ENCODE measurements around a stretch of chr12.

- PRO-cap, result bidirectional peak, plus-strand start at chr12:27710358, minus-strand start at chr12:27710228
Measured at GRCh38 chr12:27709825-27710619, 610 bp upstream of the MRPS35 start.

DNA sequence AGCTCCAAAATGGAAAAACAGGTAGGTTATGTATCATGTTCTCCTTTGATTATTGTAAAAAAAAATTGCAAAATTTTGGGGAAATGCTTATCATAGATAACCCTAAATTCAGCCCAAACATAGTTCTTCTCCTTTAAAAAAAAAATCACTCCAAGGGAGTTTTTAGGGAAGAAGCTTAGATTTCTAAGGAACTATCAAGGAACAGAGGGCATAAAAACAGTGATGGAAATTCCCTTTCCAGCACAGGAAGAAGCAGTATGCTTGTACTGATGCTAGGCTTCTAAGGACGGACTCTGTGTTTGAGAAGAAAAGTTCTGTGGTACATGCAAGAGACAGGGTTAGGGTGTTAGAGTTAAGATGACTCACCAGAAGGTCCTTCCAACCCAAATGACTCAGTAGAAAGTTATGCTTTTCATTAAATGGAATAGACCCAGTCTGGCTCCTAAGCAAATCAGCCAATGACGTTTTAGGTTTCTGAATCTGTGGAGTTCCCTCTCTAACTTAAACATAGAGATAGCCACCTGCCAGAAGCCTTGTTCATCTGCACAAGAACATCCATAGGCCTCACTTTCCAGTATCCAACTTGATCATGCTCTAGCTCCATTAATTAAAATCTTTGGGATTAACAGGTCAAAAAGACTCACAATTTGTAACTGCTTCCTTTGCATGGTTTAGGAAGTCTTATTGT, 5.7 kb downstream of the PTHLH start:
- PRO-cap, result no peak

GRCh38 chr12:28191064-28191550, 851 bp downstream of the CCDC91 start:
- PRO-cap, result bidirectional peak, plus-strand start at chr12:28191228, minus-strand start at chr12:28191212; bidirectional peak, plus-strand start at chr12:28191373, minus-strand start at chr12:28191366

DNA sequence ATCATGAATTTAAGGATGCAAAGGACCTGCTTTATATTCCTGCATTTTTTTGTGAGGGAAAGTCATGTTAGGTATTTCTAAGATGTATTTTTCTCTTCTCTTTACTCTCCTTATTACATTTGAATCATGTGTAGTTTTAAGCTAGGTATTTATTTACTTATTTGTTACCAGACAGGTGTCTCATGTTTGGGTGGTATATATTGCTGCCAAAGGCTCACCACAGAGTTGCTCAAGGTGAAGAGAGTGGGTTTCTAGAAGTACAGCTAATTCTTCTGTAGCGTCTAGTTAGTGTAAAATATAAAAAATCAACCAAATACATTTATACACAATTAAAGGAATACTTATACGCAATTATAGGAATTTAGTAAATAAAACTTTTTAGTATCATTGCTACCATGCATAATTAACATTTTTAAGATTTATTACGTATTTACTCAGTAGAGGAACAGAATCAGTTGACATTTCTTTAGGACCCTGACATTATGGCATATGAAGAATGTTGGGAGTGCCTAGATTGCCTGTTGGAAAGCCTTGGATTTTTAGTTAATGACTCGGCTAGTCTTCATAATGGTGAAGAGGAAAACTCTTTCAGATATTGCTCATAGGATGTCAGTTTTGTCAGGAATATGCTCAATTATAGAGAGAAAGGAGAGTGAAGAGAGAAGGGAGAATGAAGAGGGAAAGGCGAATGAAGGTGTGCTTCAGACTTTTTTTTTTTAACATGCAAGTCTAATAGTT, 14.4 kb downstream of the CCDC91 start:
- PRO-cap, result no peak

GRCh38 chr12:28323410-28324215, 133.4 kb downstream of the CCDC91 start:
- PRO-cap, result no peak

DNA sequence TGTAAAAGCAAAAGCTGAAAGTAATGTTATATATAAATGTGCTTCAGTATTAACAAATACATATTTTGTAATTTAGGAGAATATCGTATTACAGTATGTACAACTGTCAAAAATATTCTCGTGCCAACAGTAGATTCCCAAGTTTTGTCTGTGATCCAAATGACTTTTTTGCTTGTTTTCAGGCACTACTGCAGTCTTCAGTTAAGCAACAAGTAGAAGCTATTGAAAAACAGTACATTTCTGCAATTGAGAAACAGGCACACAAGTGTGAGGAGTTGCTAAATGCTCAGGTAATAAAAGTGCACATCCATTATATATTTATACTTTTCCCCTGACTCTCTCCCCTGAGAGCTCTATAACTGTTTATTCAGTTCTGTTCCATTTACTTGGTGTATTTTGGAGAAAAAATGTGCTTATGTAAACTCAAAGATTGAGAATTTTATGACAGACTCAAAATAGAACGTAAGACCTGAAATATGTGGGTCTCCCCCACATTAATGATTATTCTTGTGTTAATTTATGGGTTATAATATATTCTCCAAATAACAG, 200.9 kb downstream of the CCDC91 start:
- PRO-cap, result no peak

- PRO-cap, result no peak
Measured at GRCh38 chr12:29439375-29439974, 58.0 kb downstream of the OVCH1 start.

GRCh38 chr12:30634042-30634407, 61.6 kb downstream of the IPO8 start:
- PRO-cap, result no peak

GRCh38 chr12:30694447-30694861, 1.2 kb downstream of the IPO8 start:
- PRO-cap, result no peak

GRCh38 chr12:30794827-30795084, 40.0 kb upstream of the CAPRIN2 start:
- PRO-cap, result no peak

- PRO-cap, result unidirectional peak, plus-strand start at chr12:30877670
Measured at GRCh38 chr12:30877392-30877932, 49.1 kb upstream of the TSPAN11 start.

DNA sequence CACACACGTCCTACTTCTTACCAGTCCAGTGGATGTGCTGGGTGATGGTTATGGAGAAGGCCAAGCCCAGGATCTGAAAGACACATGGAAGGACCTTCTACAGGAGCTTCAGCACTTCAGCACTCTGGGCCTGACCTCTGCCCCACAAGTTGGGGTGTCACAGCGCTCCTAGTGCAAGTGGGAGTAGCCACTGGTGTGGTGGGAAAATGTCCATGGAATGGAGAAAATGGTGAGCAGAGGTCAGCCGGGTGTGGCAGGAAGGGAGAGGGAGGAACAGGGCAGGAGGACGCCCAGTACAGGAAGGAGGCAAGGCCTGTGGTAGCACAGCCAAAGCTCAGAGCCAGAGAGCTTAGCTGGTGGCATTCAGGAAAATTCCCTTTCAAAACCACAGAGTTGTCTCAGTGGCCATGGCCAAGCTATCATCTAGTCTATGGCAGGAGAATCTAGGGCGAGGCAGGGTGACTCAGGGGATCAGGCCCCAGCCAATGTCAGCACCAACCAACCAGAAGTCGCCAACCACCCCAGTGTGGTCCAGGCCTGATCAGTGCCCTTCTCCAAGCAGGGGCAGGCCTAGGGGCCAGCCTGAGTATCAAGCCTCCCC, 67.8 kb upstream of the DDX11 start:
- PRO-cap, result no peak

DNA sequence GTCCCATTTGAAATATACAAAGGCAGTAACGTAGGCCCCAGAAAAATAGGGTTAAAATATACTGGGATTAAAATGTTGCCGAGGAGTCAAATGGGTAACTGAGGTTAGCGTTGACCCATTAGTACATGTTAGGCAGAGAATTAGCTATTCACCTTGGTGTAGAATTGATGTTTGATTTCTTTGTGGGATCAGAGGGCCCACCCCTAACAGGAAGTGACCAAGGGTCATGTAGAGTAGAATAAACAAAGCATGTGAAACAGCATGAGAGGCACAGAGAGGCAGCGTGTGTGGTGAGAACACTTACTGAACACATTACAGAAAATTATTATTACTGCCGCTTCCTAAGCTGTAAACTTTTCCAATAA, 29.4 kb upstream of the SINHCAF start:
- PRO-cap, result no peak

DNA sequence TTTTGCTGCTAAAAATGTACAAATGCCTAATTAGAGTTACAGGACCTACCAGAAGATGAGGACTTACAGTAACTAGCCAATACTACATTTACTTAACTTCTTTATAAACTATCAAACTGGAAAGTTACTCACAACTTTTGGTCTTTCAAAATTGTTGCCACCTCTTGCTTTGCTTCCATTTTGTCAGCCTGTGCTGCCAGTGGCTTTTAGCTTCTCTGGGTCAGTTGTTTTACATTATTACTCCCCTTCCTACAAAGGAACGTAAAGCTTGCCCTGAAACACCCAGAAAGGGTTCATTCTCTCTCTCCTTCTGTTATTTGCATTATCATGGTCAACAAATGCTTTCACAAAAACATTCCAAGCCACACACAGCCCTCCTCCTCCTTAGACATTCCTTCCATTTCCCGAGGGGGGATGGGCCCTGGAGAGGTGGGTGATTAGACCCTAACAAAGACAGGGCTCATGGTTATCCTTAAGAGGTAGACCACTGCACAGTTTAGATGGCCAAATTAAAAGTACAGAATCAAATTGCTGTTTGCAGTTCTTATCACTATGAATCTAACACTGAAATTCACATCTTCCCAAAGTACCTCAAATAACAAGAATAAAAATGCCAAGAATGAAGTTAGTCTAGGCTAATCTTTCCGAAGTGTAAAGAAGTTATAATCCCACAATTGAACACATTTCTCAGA, 60.4 kb upstream of the SINHCAF start:
- PRO-cap, result no peak

DNA sequence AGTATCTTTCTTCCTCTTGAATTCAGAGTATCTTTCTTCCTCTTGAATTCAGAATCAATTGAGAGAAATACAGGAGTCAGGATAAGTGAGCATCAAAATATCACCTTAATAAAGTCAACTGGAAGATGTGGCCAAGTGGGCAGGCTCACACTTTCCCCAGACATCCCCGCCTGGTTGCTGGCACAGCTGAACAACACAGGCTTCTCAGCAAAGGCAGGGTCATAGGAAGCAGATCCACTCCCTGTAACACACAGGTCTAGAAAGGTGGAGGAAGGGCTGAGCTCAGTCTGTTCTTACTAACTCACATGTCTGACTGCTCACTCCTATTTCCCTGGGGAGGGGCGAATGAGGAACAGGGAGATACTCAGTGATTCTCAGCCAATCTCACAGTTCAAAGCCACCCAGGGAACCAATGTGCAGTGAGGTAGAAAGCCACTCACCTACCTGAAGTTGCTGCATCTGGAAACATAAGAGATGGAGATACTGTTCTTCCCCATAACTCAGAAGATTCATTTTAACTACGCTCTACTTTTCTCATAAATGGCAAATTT, 18.2 kb downstream of the H3-5 start:
- PRO-cap, result no peak

- PRO-cap, result no peak
Measured at GRCh38 chr12:31806905-31807523, 14.9 kb upstream of the H3-5 start.

DNA sequence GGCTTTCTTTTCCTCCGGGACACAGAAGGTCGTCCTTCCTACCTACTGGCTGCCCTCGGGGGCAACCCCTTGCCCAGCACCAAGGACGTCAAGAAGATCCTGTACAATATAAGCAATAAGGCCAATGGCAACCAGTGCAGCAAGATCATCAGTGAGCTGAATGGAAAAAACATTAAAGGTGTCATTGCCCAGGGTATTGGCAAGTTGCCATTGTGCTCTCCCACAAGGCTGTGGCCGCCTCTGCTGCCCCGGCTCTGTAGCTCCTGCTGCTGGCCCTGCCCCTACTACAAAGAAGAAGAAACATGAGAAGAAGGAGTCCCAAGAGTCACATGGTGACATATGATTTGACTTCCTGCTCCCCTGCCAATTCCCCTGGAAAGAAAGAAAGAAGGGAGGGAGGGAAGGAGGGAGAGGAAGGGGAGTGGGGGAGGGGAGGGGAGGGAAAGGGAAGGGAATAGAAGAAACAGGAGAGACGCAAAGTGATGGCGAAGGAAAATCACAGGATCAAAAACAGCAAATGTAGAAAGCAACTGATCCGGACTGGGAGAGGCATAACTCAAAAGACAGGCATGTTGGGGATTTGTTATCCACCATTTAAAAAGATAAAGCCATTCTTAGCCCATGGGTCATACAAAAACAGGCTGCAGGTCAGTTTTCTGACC, 61.3 kb upstream of the RESF1 start:
- PRO-cap, result bidirectional peak, plus-strand start at position 440 of the sequence, minus-strand start at position 153 of the sequence

DNA sequence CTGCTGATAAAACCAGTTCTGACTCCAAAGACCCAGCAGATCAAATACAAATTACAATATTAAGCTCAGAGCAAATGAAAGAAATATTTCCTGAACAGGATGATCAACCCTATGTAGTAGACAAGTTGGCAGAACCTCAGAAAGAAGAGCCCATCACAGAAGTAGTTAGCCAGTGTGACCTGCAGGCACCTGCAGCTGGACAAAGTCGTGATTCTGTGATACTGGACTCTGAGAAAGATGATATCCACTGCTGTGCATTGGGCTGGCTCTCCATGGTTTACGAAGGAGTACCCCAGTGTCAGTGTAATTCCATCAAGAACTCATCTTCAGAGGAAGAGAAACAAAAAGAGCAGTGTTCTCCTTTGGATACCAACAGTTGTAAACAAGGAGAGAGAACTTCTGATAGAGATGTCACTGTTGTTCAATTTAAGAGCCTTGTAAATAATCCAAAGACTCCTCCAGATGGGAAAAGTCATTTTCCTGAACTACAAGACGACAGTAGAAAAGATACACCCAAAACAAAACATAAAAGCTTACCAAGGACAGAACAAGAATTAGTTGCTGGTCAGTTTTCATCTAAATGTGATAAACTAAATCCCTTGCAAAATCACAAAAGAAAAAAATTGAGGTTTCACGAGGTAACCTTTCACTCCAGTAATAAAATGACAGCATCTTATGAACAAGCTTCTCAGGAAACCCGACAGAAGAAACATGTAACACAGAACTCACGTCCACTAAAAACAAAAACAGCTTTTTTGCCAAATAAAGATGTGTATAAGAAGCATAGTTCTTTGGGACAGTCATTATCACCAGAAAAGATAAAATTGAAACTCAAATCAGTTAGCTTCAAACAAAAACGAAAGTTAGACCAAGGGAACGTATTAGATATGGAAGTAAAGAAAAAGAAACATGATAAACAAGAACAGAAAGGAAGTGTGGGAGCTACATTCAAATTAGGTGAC, 25.3 kb downstream of the RESF1 start:
- PRO-cap, result no peak

DNA sequence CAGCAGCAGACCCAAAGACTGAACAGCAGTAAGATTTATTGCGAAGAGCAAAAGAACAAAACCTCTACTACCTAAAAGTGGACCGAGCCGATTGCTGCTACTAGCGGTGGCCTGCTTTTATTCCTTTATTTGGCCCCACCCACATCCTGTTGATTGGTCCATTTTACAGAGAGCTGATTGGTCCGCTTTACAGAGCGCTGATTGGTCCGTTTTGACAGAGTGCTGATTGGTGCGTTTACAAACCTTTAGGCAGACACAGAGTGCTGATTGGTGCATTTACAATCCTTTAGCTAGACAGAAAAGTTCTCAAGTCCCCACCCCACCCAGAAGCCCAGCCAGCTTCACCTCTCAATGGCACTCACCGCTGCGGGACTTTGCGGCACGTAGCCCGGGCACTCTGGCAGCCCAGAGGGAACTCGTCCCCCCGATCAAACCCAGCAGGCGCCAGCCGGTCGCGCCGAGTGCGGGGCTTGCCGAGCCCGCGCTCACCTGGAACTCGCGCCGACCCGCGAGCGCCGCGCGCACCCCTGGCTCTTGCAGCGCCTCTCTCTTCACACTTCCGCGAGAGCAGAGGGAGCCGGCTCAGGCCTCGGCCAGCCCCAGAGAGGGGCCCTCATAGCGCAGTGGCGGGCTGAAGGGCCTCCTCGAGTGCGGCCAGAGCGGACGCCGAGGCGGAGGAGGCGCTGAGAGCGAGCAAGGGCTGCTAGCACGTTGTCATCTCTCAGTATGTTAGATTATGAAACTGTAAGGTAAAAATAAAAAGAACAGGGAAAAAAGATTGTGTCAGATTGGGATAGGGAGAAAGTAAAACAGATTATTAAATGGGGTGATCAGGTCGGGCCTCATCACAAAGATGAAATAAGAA, 8.6 kb upstream of the FGD4 start:
- PRO-cap, result bidirectional peak, plus-strand start at position 623 of the sequence, minus-strand start at position 555 of the sequence

GRCh38 chr12:32502559-32503082, 103.3 kb downstream of the FGD4 start:
- PRO-cap, result no peak

Measured in left lung (tissue), 1 donor.